Neural progenitor cell (in vitro differentiated cells): Measurements from ENCODE around the gene COPE.

GRCh38 chr19:18577472-18577930 is 5.8 kb downstream of the UBA52 start:
- RAMPAGE, long total RNA: no peak

GRCh38 chr19:18578693-18579084 is 7.0 kb downstream of the UBA52 start:
- RAMPAGE, long total RNA: no peak

- RAMPAGE, long total RNA: no peak
Observed at GRCh38 chr19:18657545-18658446, 21.0 kb downstream of the KLHL26 start.

DNA sequence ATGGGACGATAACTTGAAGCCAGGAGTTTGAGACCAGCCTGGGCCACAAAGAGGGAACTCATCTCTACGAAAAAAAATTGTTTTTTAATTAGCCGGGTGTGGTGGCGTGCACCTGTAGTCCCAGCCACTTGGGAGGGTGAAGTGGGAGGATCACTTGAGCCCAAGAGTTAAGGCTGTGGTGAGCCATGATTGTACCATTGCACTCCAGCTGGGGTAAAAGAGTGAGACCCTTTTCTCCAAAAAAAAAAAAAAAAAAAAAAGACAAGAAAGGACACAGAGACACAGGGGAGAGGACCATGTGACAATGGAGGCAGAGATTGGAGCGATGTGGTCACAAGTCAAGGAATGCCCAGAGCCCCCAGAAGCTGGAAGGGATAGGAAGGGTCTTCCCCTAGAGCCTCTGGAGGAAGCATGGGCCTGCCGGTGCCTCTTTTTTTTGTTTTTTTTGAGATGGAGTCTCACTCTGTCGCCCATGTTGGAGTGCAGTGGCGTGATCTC is 7.9 kb downstream of the CRTC1 start:
- RAMPAGE, long total RNA: no peak

DNA sequence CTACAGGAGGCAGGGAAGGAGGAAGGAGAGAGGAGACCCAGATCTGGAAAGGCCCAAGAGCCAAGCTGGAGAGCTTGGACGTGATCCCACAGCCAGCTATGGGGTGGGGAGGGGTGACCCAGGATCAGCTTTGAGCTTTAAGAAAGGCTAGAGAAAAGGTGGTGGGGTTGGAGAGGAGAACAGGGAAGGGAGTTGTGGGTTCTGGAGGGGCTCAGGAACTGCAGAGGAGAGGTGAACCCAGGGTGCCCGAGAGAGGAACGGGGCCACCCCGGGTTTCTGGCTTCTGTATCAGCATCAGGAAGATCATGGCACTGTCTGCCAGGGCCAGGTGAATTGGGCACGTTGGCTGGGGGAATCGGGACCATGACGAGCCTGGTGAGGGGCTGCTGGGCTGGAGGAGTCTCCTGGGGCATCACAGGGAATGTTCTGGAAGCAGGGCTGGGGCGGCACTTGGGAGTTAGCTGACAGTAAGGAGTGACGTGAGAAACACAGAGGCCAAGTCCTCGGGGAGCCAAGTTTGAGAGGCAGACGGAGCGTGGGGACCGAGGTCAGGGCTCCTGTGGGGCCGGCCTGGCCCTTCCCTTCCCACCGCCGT is 24.8 kb downstream of the CRTC1 start:
- RAMPAGE, long total RNA: no peak

DNA sequence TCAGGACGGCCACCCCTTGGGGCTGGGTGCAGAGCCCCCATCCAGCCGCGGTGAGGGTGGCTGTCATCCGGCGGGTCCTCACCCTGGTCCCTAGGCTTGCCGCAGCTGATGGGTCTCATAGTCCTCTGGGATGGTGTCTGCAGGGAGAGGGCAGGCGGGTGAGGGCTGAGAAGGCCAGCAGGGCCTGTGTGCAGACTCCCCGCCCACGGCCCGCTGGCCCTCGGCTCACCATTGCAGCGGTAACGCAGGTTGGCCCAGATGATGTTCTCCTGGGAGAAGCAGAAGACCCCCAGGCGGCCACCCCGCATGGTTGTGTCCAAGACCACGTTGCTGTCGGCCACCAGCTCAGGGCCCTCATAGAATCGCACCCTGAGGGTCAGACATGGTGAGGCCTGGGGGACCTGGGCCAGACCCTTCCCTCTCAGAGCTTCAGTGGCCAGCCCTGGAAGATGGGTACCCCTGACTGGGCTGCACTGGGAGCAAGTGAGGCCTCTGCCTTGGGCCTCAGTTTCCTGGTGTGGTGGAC is 8.2 kb downstream of the COMP start:
- RAMPAGE, long total RNA: no peak

DNA sequence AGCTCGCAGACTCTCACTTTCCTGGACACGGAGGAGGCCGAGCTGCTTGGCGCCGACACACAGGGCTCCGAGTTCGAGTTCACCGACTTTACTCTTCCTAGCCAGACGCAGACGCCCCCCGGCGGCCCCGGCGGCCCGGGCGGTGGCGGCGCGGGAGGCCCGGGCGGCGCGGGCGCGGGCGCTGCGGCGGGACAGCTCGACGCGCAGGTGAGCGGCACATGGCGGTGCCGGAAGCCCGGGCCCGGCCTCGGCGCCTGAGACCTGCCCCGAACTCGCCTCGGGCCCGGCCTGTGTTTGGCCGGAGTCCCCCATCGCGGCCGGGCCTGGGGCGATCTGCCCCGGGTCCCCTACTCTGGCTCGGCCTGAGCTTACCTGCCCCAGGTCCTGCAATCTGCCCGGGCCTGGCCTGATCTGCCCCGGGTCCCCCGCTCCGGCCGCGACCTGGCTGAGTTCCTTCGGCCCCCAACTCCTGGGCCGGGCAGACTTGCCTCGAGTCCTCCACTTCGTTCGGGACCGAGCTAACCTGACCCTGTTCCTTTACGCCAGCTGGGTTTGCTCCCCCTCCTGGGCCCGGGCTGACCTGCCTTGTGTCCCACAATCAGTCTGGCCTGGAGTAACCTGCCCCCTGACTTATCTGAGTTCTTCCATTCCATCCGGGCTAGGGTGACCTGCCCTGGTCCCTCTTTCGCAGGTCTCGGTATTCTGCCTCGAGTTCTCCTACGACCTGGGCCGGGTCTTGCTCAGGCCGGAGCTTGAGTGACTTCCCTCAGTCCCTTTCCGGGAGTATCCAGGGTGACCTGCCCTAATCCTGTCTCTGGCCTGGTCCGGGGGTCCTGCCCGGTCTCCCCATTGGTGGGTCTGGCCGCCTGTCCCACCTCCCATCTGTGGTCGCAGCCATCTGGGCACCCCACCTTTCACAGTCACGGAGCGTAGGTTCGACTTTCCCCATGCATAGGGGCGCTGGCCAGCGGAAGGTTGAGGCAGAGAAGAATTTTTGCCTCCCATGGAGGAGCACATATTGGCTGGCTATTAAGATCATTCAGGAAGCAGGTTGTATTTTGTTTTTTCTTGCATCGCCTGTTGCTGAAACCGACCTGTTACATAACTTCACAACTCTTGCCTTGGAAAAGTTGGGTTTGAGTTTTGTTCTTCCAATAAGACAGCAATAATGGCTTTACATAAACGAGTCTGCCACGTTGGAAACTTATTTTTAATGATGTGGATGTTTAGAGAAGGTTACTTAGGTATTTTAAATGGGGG is 905 bp downstream of the UPF1 start:
- RAMPAGE, long total RNA: no peak

- RAMPAGE, long total RNA: no peak
Observed at GRCh38 chr19:18854534-18855279, 22.9 kb downstream of the UPF1 start.

DNA sequence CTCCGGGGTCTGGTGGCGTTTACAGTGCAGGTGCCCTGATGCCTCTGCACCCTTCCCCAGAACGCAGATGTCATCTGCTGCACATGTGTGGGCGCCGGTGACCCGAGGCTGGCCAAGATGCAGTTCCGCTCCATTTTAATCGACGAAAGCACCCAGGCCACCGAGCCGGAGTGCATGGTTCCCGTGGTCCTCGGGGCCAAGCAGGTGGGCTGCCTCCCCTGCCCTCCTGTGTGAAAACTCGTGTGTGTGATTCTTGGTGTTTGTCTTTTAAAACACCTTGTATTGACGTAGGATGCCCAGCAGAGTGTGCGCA is 25.0 kb downstream of the UPF1 start:
- RAMPAGE, long total RNA: no peak

GRCh38 chr19:18863949-18864335 is 32.0 kb downstream of the CERS1 start:
- RAMPAGE, long total RNA: no peak

- RAMPAGE, long total RNA: start-site peak on the minus strand at chr19:18919353-18919373, 470 and 651 reads in 2 replicates
Observed at GRCh38 chr19:18918868-18920190, at the start of gene COPE. Gene COPE (minus strand): TSS chr19:18919387.

DNA sequence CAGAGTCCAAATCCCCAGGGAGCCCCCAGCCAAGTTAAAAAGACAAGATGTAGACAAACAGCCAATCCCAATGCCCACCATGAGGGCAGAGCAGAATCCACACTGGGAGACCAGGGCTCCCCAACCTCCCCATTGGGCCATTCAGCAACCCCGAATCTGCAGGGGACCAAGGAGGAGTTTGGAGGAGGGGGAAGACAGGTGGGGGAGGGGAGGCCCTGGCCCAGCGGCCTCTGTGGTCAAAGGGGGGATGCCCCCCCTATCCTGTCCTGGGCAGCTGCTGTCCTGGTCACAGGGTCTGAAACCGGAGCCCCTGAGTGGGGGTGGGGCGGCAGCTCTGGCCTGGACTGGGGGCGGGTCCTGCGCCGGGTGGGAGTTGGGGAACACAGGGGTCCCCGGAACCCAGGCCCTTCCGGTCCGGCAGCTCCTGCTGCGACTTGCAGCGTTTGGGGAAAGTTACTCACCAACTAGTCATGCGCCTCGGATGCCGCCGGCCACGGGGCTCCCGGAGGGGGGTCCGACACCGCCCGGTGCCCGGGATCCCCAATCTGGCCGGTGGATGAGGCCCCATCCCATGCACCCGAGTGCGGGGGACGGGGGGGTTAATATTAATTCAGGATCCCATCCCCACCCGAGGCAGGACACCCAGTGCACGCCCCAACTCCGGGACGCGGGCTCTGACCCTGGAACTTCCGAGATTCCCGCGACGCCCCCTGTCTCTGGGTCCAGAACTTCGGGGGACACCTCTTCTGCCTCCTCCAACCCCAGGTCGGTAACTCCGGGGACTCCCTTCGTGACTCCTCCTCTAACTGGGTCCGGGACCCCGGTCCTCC is 942 bp downstream of the HOMER3 start:
- RAMPAGE, long total RNA: no peak

- RAMPAGE, long total RNA: no peak
Observed at GRCh38 chr19:19060858-19061171, 3.0 kb upstream of the SLC25A42 start.

GRCh38 chr19:19271802-19272261 is 1.3 kb downstream of the TM6SF2 start:
- RAMPAGE, long total RNA: no peak

GRCh38 chr19:19386462-19386988 is 18.9 kb upstream of the GATAD2A start:
- RAMPAGE, long total RNA: no peak

GRCh38 chr19:19452930-19453711 is 47.6 kb downstream of the GATAD2A start:
- RAMPAGE, long total RNA: no peak

DNA sequence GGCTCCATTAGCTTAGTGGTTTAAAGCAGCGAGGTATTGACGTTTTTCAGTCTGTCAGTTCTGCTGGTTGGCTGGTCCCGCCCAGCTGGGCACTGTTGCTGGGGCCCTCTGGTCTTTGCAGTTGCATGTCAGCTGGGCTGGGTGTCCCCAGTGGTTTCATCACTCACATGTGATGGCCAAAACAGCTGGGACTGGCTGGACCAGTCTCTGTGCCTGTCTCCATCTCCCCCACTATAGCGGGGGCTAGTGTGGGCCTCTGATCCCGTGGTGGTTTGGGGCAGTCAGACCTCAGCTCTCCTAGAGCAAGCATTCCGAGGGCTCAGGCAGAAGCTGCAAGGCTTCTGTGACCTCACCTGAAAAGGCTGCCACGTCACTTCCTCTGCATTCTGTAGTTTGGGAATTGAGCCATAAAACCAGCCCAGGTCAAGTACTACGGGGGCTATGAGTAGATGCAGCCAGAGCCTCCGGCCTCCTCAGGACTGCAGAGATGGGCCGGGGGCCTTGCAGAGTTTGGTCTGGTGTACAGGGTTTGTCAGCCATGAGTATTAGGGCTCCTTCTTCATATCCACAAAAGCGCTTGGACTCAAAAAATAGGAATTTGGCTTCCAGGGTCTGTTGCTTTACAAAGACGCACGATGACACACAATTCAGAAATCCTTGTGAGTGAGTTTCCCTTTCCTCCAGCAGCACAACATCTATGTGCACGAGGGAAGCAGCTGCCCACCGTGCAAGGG is 29.9 kb downstream of the TSSK6 start:
- RAMPAGE, long total RNA: no peak

GRCh38 chr19:19541096-19541342 is 3.0 kb downstream of the CILP2 start:
- RAMPAGE, long total RNA: no peak

DNA sequence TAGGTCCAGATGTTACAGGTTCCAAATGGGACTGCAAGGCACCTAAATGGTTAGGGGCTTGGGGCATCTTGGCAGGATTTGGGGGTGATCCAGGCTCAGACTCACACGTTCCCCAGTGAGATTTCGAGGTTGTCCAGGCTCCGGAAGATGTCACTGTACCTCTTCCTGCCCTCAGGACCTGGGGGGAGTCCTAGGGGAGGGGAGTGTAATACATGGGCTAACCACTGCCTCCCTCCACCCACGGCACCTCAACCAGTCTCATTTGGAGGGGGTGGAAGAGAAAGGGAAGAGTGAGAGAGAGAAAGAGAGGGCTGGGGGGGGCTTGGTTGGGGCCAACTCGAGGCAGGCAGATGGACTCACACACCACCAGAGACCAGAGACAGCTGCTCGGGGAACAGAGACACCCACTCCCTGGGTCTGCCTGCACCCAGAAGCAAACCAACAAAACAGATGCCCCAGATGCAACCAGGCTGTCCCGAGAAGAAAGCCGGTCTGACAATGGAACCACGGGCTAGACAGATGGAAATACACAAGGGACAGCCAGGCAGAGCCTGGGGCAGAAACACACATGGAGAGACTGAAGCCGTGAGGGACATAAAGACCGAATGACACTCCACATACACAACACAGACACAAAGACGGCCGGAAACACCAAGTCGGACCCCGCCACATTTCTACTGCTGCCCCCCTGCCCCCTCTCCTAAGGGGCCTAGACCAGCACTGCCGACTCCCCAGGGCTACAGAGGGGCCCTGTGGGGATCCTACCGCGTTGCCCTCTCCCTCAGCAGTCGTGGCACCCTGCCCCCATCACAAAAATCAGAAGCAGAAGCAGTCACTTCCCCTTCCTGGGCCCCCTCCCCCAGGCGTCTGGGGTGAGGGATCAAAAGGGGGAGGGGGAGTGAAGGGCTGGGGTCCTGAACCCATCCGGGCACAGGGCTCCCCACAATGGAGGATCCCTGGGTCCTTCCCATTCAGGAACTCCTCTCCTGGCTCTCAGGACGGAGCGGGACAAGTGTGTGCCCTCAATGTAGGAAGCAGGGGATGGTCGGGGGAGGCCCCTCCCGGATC is 693 bp downstream of the GMIP start:
- RAMPAGE, long total RNA: no peak

DNA sequence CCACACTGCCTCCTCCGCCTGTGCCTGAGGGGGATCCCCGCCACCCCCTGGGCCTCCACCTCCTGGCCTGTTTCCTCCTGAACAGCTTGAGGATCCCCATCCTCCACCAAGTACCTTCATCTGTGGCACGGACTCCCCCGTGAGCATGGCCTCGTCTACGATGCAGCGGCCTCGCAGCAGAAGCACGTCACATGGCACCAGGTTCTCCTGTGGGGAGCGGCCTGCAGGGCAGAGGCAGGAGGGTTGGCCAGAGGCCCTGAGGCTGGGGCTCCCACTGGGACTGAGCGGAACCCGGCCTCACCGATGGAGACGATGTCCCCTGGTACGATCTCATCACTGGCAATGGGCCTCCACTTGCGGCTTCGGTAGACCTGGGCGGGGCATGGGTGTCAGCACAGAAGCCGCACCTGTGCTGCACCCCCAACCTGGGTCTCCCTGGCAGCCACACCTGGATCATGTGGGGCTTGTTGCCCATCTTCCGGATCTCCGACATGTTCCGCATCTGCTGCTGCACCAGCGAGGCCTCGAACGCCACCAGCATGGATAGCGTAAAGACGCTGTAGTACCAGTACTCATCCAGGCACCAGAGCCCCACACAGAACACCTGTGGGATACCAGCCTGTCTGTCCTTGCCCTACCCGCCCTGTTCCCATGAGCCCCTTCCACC is 6.8 kb downstream of the ATP13A1 start:
- RAMPAGE, long total RNA: no peak